Ovary (tissue), 7 donors: ENCODE results near the genes ZDHHC21 and PSIP1.

GRCh38 chr9:14693195-14694287 lies at the start of gene ZDHHC21:
Gene ZDHHC21, minus strand, starts transcription at chr9:14693432.
- PRO-cap, 7 experiments, result peak in 7 of 7 experiments; most common plus-strand start chr9:14693370 (in 7); most common minus-strand start chr9:14693325 (in 6)
- RAMPAGE, long total RNA, 2 experiments, result no peak in any of the 2 experiments

DNA sequence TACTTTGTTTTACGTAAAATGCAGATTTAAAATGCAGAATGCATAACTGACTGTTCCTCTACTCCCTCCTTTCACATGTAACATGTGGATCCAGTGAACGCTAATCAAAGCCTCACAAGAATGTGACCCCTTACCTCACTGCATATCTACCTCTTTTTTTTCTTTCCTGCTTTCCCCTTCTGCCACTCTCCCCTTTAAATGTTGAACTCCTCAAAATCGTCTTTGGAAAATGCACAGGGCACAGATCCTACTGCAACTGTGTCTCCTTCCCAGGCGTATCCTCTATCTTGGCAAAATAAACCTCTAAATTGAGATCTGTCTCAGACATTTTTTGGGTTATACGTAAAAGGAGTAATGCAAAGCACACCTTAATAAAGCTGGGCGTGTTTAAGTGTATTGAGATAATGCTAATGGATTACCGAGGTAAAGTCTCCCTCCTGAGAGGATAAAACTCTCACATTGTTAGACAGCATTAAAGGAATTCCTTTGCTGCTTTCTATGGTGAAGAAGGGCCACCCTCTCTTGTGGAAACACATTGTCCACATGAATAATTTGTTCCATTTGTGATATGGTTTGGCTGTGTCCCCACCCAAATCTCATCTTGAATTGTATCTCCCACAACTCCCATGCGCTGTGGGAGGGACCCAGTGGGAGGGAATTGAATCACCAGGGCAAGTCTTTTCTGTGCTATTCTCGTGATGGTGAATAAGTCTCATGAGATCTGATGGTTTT lies 16.2 kb downstream of the TTC39B start:
- PRO-cap, 7 experiments, result no peak in any of the 7 experiments
- RAMPAGE, long total RNA, 2 experiments, result no peak in any of the 2 experiments

DNA sequence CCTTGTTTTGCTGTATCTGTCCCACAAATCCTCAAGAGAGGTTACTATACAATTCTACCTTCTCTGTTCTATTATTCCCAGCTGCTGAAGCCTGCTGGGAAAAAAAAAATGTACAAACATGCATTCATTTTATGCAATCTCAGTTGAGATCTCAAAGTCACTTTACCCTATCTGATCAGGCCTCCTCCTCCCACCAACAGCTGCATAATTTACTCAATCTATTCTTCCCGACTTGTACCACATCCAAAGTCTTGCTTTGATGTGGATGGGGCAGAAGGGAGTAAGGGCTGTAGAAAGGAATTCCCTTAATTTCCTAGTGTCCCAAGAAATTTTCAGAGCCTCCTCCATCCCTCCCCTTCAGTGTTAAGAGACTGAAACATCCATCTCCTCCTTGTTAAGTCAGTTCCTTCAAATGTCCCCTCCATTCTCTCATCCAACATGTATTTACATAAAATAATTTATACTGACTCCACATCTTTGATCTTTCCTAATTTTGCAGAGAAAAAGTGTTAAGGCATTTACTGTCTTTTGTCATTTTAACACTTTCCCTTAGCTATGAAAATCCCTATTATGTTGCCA lies 28.5 kb downstream of the PSIP1 start:
- PRO-cap, 7 experiments, result no peak in any of the 7 experiments
- RAMPAGE, long total RNA, 2 experiments, result no peak in any of the 2 experiments

DNA sequence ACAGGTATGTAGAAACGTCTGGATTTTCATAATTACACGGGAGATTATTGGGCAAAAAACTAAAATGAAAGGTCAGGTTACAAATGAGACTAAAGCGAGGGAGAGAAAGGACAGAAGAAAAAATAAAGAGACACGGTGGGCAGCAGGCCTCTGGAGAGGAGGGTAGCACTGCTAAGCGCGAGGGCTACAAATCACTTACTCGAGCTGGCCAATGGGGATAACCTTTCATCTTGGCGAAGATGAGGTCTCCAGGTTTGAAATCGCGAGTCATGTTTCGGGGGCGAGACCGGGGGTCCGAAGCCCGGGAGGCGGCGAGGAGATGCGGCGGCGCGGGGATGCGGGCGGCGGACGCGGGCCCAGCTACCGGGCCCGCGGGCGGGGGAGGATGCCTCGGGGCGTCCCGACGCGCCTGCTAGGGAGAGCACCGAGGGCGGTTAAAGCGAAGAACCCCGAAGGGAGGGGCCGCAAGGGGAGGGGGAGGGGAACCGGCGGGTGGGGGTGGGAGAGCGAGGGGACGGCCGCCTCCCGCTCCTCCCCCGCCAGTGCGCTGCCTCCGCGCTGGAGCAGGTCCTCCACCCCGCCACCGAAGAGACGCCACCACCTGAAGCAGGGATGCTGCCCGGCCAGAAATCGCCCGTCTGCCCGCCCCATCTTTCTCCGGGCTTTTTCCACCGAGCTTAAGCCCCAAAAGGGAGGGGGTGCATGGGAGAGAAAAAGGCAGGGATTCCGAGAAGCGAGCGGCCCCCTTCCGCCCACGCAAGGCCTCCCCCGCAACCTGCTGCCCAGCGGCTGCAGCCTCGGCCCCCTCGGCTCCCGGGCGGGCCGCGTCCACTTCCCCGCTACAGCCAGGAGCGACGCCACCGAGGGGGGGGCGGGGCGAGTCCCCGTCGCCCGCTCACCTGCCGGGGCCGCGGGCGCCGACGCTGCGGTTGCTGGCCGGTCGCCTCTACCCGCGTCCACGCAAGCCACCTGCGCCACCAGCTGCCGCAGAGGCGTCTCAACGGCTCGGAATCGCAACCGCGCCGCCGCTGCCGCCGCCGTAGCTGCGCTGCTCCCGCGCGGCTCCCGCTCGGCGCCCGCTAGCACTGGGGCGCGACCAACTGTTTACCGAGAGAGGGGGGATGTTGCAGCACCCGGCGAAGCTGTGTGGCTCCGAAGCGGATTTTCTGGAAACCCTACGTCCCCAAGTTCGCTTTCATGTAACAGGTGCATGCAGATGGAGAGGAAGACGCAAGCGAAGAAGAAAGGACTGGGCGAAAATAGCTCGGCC lies at the start of gene PSIP1:
TSS of gene PSIP1 (minus strand) at position 1,053 of the 1,270 bp plus-strand sequence.
- PRO-cap, 7 experiments, result peak in 7 of 7 experiments; most common plus-strand start position 542 of the sequence (in 5); most common minus-strand start position 1,045 of the sequence (in 7)
- RAMPAGE, long total RNA, 2 experiments, result no peak in any of the 2 experiments

GRCh38 chr9:15591202-15591735 lies 38.4 kb downstream of the CCDC171 start:
- PRO-cap, 7 experiments, result no peak in any of the 7 experiments
- RAMPAGE, long total RNA, 2 experiments, result no peak in any of the 2 experiments

DNA sequence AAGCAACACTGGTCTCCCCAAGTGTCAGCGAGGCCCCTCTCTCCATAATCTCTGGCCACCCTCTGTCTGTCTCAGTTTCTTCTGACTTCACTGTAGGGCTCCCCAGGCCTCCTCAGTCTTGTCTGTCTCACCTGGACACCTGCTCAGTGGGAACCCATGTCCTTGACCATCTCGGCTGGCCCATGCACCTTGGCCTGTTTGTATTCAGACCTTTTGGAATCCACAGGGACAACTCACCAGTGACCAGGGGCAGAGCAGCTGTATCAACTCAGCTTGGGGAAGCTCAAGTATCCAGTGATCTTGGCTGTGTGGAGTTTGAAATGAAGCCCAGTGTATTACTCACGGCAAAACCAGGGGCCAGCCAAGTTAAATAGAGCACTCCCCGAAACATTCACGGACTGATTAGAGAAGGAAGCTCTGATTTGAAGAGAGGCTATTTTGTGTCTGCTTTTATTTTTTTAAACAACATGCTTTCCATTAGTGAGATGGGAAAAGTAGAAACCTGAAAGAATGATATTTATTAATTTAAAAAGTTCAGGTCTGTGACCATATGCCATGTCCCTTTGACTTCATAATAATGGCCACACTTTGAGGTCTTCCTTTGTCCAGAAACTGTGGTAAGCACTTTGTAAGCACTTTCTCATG lies 656.7 kb downstream of the BNC2 start:
- PRO-cap, 7 experiments, result peak in 4 of 7 experiments; most common plus-strand start position 390 of the sequence (in 2); most common minus-strand start position 310 of the sequence (in 2)
- RAMPAGE, long total RNA, 2 experiments, result no peak in any of the 2 experiments

DNA sequence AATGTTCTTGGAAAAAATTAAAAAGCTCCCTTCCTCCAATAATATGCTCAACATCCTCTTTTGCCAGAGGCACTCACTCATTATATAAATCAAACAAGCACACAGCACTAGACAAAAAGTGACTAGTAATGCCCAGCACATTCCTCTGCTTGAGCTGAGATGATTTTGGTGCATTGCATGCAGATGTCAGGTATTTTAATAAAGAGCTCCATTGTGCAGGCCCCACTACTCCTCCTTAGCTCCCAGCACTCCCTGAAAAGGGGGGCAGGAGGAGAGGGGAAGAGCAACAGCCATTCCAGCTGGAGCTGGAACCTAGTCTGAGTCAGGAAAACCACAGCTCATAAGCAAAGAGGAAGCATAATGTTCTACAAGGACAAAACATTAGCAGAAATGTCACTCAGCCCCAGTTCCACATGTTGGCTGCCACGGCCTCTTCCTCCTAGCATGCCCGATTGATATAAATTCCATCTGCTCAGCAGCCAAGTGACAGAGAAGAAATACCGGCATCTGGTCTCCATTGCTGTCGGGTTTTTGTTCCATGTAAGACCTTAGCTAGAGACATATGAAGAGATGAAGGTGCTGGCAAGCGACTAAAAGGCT lies 348.5 kb downstream of the BNC2 start:
- PRO-cap, 7 experiments, result peak in 5 of 7 experiments; most common plus-strand start position 293 of the sequence (in 5)
- RAMPAGE, long total RNA, 2 experiments, result no peak in any of the 2 experiments

GRCh38 chr9:16571969-16572563 lies 298.4 kb downstream of the BNC2 start:
- PRO-cap, 7 experiments, result no peak in any of the 7 experiments
- RAMPAGE, long total RNA, 2 experiments, result no peak in any of the 2 experiments

- PRO-cap, 7 experiments, result no peak in any of the 7 experiments
- RAMPAGE, long total RNA, 2 experiments, result no peak in any of the 2 experiments
Observed at GRCh38 chr9:16884893-16885277, 14.4 kb upstream of the BNC2 start.

GRCh38 chr9:17317173-17317824 lies 182.5 kb downstream of the CNTLN start:
- PRO-cap, 7 experiments, result no peak in any of the 7 experiments
- RAMPAGE, long total RNA, 2 experiments, result no peak in any of the 2 experiments

DNA sequence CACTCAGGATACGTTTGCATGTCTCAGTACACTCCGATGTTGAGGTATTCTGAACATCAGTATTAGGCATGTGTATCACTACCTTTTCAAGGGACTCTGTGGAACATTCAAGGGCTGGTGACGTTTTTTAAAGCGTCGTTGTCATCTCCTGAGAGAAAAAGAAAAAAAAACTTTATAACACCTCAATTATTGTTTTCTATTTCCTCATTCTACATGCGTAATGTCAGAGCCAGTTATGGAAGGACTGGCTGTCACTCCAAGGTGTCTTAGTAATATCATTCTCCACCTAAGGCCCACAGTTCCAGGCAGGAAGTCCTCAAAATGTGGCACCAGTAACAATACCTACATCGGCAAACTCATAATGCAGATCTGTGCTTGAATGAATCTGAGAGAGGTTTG lies 210.2 kb downstream of the SAXO1 start:
- PRO-cap, 7 experiments, result no peak in any of the 7 experiments
- RAMPAGE, long total RNA, 2 experiments, result no peak in any of the 2 experiments

DNA sequence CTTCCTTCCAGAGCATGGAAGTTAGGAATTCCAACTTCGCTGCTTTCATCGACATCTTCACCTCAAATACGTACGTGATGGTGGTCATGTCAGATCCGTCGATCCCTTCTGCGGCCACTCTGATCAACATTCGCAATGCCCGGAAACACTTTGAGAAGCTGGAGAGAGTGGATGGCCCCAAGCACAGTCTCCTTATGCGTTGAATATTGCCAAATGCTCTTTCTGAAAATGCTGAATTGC lies 1.1 kb downstream of the RRAGA start:
- PRO-cap, 7 experiments, result no peak in any of the 7 experiments
- RAMPAGE, long total RNA, 2 experiments, result no peak in any of the 2 experiments

GRCh38 chr9:19118005-19118204 lies 9.4 kb downstream of the PLIN2 start:
- PRO-cap, 7 experiments, result no peak in any of the 7 experiments
- RAMPAGE, long total RNA, 2 experiments, result no peak in any of the 2 experiments

DNA sequence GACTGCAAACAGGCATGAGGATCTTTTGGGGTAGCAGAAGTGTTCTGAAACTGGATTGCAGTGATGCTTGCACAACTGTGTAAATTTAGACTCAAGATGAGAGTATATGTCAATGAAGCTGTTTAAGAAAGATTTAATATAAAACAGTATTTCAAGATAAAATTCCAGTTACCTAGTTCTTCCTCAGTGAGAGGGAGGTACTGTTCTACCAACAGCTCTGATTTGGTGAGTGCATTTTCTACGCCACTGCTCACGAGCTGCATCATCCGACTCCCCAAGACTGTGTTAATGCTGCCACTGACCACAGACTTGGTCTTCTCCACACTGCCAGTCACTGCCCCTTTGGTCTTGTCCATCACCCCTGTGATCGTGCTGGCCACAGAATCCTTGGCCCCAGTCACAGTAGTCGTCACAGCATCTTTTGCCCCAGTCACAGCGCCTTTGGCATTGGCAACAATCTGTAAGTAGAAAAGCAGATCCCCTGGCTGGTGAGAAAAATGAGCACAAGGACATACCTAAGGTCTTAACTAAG lies 6.5 kb downstream of the PLIN2 start:
- PRO-cap, 7 experiments, result no peak in any of the 7 experiments
- RAMPAGE, long total RNA, 2 experiments, result no peak in any of the 2 experiments

DNA sequence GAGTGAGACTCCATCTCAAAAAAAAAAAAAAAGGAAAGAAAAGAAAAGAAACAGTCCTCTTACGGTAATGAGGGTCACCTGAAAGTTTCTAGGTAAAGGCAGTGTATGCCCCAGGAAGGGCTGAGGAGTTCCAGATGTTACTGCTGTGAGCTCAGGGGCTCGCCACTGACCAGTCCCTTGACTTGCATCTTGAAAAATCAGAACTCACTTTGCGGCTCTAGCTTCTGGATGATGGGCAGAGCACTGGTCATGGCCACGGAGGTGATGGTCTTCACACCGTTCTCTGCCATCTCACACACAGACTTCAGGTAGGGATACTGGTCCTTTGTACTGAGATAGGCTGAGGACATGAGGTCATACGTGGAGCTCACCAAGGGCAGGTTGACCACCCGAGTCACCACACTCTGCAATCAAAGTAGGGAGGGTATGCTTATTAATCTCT lies 1.4 kb downstream of the PLIN2 start:
- PRO-cap, 7 experiments, result no peak in any of the 7 experiments
- RAMPAGE, long total RNA, 2 experiments, result no peak in any of the 2 experiments

GRCh38 chr9:19162922-19163508 lies 35.7 kb upstream of the PLIN2 start:
- PRO-cap, 7 experiments, result no peak in any of the 7 experiments
- RAMPAGE, long total RNA, 2 experiments, result no peak in any of the 2 experiments

- PRO-cap, 7 experiments, result no peak in any of the 7 experiments
- RAMPAGE, long total RNA, 2 experiments, result no peak in any of the 2 experiments
Observed at GRCh38 chr9:19202435-19202816, 28.1 kb upstream of the DENND4C start.

DNA sequence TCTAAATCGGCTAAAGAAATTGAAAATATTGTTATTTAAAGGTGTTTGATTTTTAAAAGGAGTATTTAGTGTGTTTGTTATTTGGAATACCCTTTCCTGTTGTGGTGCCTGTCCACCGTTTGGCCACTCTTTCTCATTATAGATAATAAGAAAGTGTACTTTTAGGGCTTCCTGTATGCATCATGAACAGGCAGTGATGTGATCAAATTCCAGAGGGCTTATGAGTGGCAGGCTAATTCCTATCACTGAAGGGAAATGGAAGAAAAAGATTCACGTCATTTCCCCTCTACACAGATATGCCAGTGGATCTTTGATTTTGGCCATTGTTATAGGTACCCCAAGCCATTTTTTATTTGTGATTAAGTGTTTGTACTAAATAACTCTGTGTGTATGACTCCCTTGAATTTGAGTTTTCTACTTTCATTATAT lies 37.1 kb downstream of the RPS6 start:
- PRO-cap, 7 experiments, result no peak in any of the 7 experiments
- RAMPAGE, long total RNA, 2 experiments, result no peak in any of the 2 experiments

DNA sequence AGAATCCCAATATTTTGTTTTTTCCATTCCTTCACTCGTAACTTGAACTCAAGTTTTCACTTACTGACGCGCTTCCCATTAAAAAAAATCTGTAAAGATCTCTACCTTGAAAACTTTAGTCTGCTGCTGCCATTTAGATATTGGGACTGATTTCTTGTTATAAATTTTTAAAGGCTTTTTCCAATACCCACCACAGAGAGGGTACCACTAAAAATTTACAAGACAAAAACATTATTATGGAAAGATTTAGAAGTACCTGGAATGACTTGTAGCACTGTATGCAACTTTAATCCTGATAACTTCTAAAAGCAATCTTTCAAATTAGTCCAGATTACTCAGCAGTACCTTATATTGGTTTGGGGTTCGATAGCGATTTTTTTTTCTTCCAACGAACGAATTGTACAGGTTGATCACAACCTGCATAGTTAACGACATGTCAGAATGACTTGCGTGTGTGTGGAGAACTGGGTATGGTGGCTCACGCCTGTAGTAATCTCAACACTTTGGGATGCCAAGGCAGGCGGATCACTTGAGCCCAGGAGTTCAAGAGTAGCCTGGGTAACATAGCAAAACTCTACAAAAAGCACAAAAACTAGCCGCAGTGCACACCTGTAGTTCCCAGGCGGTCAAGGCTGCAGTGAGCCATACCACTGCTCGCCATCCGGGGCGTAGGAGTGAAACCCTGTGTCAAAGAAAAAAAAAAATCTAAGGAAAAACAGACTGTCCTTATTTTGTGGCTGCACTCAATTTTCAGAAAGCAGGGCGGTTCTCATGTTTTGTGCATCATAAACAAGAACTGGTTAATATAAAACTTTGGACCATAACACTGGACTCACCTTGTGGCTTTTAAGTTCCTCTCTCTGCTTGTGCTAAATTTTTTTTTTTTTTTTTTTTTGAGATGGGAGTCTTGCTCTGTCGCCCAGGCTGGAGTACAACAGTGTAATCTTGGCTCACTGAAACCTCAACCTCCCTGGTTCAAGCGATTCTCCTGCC lies 5.6 kb downstream of the RPS6 start:
- PRO-cap, 7 experiments, result no peak in any of the 7 experiments
- RAMPAGE, long total RNA, 2 experiments, result no peak in any of the 2 experiments

GRCh38 chr9:19457782-19458020 lies 48.9 kb downstream of the ACER2 start:
- PRO-cap, 7 experiments, result no peak in any of the 7 experiments
- RAMPAGE, long total RNA, 2 experiments, result no peak in any of the 2 experiments